ENCODE measurements around the gene GOLGA6L26.

- RAMPAGE, long total RNA, result no peak
- RRBS, result no CpG with 5 or more reads among the region's 5 CpGs
Observed at GRCh38 chr15:20384554-20384905, 157.1 kb downstream of the GOLGA6L6 start.

DNA sequence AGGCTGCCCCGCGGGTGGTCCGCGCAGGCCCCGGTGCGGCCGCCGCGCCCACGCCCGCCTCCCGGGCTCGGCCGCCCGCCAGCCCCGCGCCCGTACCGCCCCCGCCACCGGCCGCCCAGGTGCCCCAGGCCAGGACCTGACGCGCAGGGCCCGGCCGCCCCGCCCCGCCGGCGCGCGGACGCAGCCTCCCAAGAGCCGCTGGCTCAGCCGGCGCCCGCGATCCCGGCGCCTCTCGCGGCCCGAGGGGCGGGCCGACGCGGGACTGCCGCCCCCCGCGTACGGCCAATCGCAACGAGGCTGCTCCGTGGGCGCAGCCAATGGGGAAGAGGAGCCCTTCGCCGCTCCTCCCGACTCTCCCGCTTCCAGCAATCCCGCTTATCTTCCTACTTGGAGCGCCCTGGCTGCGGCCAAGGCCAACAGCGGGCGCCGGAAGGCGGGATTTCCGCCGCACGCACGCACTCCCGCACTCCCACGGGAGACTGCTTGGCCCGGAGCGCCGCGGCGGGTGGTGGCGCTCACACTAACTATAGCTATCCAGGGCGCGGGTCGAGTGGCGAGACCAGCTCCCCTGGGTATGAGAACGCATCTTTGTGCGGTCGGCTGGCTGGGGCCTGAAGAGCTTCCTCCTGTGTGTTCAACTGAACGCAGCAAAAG, 35.5 kb downstream of the GOLGA6L6 start:
- RAMPAGE, long total RNA, result no peak
- RRBS, result no CpG with 5 or more reads among the region's 86 CpGs

DNA sequence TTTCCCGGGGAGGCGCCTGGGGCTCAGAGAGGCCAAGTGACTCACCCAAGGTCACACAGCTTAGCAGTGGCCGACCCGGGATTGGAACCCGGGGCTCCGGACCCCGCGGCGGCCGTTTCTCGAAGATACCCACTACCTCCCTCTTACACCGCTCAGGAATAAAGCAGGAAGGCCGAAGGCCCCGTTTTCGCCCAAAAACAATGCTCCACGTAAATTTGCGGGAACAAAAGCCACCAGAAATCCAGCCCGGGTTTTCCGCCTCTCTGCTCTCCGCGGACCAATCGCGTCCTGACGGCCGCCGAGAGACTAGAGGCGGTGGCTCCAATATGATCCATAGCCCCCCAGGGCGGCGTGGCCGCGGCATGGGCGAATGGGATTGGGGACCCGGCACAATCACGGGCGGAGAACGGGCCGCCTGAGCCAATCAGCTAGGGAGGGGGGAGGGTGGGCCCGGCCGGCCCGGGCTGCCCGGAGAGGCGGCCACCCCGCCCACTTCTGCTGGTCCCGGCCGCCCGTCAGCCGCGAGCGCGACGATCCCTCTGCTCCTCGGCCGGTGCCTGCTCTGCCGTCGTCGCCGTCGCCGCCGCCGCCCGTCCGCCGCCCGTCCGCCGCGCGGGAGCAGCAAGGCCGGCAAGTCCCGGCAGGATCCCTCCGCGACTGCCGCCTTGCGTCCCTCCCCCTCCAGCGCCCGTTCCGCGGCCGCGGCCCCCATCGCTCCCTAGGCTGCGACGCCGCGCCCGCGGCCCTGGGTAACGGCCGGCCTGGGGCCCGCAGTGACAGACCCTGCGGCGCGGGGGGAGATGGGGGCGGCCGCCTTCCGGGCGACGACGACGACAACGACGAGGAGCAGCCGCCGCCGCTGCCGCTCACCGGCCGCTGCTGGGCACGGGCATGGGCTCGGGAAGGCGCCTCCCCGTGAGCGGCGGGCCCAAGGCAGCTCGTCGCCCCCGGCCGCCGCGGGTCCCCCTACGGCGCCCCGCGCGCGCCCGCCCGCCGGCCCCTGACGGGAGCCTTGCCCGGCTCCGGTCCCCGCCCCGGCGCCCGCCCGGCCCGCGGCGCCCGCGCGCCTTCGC, 163.2 kb downstream of the OR4N4 start:
- RAMPAGE, long total RNA, result no peak
- RRBS, result 61% methylated on average over 31 of the region's 145 CpGs

DNA sequence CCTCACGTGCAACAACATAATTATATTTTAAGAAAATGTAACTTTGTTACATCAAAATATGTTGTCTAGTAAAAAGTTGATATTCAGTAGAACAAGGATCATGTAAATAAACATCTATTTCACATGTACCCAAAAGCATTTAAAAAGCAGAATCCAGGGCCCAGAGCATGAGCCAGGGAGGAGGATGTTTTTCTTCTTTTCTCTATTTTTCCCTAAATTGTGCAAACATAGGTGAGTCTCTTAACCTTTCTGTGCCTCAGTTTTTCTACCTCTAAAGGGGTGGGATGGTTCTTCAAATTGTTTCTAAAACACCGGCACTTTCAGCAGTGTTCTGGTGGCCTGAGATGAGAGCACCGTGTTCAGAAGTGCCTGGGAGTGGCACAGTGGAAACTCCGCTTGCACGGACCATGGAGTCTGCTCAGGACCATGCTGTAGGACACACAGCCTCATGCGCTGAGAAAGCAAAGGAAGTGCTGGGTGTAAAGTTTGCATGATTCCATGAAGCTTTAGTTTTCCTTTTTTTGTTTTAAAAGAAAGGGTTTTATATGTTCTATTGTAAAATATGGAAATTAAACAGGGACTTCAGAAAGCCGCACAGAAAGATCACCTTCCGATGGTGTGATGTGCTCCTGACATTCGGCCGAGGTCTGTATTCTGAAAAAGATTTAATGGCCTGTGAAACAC, 9.8 kb upstream of the NIPA2 start:
- RAMPAGE, long total RNA, result start-site peak on the plus strand centred at position 237 of the sequence, 425 bp wide, 11 and 10 reads in 2 replicates
- RRBS, result no CpG with 5 or more reads among the region's 10 CpGs

DNA sequence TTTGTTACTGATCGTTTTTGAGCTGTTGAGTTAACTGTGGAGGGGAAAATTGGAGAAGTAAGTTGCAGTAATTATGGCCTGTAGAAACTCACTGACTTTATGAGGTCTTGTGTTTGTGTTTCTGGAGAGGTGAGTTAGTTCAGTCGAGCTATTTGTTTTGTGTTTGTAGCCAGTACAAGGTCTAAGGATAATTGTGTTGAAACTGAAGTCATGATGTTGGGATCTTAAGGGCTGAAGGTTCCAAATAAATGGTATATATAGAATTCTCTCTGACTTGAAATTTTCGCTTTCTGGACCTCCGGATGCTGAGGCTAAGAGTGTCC, 29.2 kb downstream of the GOLGA6L26 start:
- RAMPAGE, long total RNA, result no peak
- RRBS, result no CpG with 5 or more reads among the region's 4 CpGs

GRCh38 chr15:23310438-23311172, 23.4 kb downstream of the GOLGA6L26 start:
- RAMPAGE, long total RNA, result no peak
- RRBS, result no CpG with 5 or more reads among the region's 18 CpGs

DNA sequence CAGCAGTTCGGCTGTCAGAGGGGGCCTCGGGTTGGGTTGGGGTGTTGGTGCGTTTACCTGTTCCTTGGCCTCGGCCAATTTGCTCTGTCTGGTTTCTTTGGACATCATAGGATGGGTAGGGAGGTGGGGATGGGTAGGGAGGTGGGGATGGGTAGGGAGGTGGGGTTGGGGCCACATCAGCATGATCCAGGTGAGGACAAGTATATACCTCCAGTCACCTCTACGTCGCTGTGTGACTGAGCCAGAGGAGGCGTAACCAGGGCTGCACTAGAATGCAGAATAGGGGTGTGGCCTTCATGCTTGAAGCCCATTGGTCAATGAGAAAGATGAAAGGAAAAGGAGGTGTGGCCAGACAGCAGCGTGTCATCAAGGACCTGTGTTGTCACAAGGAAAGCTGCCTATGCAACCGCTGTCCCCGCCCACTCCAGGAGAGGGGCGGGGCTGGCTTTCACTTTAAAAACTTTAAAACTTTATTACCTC, at the start of gene GOLGA6L26:
Gene GOLGA6L26, minus strand, starts transcription at position 238 of the 480 bp plus-strand sequence.
- RAMPAGE, long total RNA, result no peak
- RRBS, result no CpG with 5 or more reads among the region's 11 CpGs

- RAMPAGE, long total RNA, result no peak
- RRBS, result no CpG with 5 or more reads among the region's 8 CpGs
Observed at GRCh38 chr15:23397830-23398257, 43.3 kb downstream of the GOLGA8S start.

- RAMPAGE, long total RNA, result no peak
Observed at GRCh38 chr15:23708039-23708381, 20.9 kb upstream of the NDN start.

GRCh38 chr15:23756945-23757199, 69.8 kb upstream of the NDN start:
- RAMPAGE, long total RNA, result no peak
- RRBS, result no CpG with 5 or more reads among the region's 5 CpGs

- RAMPAGE, long total RNA, result no peak
- RRBS, result no CpG with 5 or more reads among the region's 29 CpGs
Observed at GRCh38 chr15:23877968-23878543, 191.0 kb upstream of the NDN start.

DNA sequence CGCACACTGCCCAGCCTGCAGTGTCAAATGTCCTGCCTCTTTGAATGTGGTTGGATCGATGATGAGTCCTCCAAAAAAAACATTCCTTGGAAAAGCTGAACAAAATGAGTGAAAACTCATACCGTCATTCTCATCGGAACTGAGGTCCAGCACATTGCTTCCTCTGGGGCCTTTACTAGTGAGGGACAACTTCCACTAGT, 110.1 kb downstream of the SNRPN start:
- RAMPAGE, long total RNA, result no peak
- RRBS, result no CpG with 5 or more reads among the region's 4 CpGs

DNA sequence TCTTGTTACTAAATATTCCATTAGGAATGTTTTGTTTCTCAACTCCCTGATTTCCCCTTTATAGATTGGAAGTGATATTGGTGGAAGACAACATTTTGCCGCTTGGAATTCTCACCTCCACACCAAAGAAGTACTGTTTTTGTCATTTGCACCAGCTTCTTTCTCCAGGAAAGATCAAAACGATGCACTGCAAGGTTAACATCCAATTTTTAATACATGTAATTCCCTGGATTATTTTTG, 156.8 kb downstream of the SNRPN start:
- RAMPAGE, long total RNA, result no peak
- RRBS, result no CpG with 5 or more reads among the region's 2 CpGs

- RAMPAGE, long total RNA, result no peak
- RRBS, result no CpG with 5 or more reads among the region's 3 CpGs
Observed at GRCh38 chr15:25345828-25346416, 92.9 kb downstream of the UBE3A start.

GRCh38 chr15:25371164-25371960, 67.5 kb downstream of the UBE3A start:
- RAMPAGE, long total RNA, result no peak
- RRBS, result no CpG with 5 or more reads among the region's 8 CpGs

DNA sequence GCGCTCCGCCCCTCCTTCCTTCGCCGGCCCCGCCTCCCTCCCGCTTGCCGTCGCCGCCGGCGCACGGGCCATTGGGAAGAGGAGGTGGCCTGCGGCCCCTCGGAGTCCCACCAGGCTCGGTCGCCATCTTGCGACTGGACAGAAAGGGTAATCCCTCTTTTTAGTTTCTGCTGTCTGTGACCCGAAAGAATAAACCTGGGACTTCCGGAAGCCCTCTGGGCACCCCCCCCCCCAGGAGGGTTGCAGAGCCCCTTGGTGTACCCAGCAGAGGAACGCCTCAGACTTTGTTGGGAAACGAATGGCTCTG, 265 bp upstream of the UBE3A start:
- RAMPAGE, long total RNA, result no peak
- RRBS, result 3% methylated on average over 4 of the region's 21 CpGs

DNA sequence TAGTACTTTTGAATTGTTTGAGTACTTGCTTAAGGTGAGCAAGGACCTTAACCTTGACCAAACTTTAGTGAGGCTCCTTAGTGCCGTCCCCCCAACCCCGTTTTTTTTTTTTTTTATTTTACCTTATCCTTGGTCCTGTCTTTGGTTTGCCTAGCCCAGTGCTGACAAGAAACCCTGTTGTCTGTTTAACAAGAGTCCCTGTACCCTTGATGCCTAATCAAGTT, 77.1 kb upstream of the UBE3A start:
- RAMPAGE, long total RNA, result no peak
- RRBS, result no CpG with 5 or more reads among the region's 2 CpGs

DNA sequence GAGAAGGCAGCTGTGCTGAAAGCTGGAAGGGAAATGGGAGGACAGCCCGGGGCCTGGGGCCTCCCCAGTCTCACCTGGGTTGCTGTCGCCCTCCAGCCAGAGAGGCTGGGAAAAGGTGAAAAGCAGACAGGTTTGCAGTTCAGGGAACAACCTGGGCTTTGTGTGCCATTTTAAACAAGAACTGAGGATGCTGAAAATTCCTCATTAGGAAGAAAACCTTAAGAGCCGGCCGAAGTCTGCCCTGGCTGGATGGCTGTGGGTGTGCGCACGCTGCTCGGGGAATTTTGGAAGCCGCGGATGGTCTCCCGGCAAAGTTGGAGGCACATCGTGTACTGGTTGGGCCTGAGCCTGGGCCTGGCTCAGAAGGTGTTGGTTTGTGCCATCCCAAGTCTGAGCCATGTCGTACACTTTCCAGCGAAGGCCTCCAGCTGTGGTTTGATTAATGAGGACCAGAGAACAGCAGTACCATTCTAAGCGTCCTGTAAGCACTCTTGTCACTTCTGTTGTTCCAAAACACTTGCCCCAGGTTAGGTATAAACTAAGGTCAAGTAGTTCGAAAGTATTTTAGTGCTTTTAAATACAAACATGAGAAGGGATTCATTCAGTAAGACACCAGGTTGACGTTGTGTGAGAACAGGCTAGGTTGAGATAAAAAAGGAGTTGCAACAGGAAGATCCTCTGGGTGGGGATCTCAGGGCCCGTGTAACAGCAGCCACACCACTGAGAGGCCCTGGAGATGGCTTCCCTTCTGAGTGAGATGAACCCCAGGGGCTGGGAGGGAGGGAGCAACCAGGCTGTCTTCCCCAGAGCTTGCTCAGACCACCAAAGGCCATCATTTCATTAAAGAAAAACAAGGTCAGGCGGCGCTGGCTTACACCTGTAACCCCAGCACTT, 188.1 kb downstream of the ATP10A start:
- RAMPAGE, long total RNA, result no peak
- RRBS, result 81% methylated on average over 6 of the region's 19 CpGs

GRCh38 chr15:25849175-25849968, 13.8 kb downstream of the ATP10A start:
- RAMPAGE, long total RNA, result no peak
- RRBS, result no CpG with 5 or more reads among the region's 12 CpGs

DNA sequence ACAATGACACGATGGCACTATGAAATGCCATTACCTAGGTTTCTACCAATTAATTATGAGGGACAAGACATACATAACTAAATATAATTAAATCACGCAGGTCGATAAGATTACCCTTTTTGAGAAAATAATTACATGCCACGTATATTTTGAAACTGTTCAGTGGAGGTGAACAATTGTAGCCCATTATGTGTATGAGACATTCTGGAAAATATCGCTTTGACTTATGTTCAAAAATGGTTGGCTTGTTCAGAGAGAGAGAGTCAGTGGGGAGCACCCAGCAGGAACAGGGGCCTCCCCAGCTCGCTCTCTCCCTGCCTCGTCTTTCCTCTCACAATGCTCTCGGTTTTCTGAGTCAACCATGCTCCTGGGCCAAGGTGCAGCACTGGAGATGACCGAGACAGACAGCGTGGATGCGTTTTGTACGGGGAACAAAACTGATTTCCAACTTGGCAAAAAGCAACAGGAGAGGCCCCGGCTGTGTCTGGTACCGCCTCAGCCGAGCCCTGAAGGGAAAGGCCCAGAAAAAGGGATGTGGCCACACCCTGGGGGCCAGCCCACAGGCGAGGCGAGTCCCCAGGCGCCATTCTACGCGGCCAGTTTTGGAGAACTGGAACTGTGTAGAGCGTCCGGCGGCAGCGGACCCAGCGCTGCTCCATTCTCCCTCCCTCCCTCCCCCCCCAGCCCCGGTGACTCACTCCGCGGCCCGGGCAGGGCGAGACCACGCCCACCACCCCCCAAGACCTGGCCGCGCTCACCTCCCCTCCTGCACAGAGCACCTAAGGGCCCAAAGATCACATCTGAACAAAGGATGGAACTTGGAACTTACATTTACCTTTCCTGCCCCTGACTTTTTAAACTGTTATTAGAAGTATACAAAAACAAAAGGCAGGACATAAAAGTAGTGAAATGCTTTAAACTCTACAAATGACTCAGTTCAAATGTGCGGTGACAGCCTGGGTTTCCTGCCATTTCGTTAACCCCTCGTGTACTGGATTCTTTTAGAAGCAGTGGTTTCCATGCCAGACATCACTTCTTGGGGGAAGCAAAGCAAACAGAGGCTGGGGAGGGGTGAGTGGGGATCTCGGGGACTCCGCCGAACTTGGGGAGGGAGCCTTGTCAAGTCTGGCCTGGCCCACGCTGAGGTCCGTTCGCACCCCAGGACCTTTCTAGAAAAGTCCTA, 12.8 kb downstream of the ATP10A start:
- RAMPAGE, long total RNA, result no peak
- RRBS, result 5% methylated on average over 5 of the region's 42 CpGs